Fibroblast of the aortic adventitia (primary cell): ENCODE measurements around the genes MRPL44 and CCDC195.

- CAGE, long polyA plus RNA = no peak
Measured at GRCh38 chr2:222789133-222789672, 71.6 kb upstream of the ACSL3 start.

- CAGE, long polyA plus RNA = no peak
Measured at GRCh38 chr2:222871183-222871724, 10.4 kb downstream of the ACSL3 start.

GRCh38 chr2:222879186-222879842 is 18.5 kb downstream of the ACSL3 start:
- CAGE, long polyA plus RNA = no peak

DNA sequence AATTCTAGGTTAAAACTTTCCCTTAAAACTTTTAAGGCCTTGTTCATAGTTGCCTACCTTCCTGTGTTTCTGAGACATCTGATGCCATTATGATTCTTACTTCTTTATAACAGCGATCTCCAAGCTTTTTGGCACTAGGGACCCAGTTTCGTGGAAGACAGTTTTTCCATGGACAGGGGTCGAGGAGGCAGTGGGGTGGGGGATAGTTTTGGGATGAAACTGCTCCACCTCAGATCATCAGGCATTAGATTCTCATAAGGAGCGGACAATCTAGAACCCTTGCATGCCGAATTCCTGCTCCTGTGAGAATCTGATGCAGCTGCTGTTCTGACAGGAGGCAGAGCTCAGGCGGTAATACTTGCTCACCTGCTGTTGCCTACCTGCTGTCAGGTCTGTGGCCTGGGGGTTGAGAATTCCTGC is 21.5 kb downstream of the ACSL3 start:
- CAGE, long polyA plus RNA = no peak

GRCh38 chr2:222912193-222912480 is 51.3 kb downstream of the ACSL3 start:
- CAGE, long polyA plus RNA = no peak

DNA sequence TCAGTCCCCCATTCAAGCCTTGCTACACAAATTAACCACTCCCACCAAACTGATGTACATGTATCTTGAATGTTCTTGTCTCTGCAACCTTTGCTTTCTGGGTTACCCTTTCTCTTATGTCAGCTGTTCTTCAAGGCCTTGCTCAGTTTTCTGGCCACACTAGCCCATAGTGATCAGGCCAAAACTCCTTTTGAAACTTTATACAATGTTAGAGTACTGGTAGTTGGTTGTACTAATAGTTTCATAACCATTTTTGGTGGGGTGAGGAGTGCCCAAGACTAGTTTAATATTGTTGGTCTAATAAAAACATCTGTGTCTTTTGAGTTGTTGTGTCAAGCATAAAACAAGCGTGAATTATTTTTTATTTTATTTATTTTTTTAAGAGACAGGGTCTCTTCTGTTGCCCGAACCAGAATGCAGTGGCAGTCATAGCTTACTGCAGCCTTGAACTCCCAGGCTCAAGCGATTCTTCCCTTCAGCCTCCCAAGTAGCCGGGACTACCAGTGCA is 74.0 kb downstream of the ACSL3 start:
- CAGE, long polyA plus RNA = no peak

- CAGE, long polyA plus RNA = no peak
Measured at GRCh38 chr2:223047343-223047889, 4.6 kb upstream of the KCNE4 start.

DNA sequence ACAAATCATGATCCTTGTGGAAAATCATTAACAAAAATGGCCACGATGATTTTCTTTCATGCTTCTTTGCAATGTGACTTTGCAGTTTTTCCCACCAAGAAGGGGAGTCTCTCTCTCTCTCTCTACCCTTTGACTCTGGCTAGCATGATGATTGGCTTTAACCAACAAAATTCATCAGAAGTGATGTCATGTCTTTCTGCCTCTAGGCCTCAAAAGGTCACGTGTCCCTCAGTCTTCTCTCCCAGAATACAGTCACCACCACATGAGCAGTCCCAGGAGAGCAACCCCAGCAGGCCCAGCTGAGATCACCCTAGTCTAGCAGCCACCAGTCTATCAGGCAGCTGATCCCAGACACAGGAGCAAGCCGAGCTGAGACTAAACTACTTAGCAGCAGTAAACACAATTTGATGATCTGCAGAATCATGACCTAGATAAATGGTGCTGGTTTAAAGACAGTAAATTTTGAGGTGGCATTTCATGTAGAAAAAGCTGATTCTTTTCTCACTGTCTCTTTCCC is 132.8 kb downstream of the SCG2 start:
- CAGE, long polyA plus RNA = no peak

- CAGE, long polyA plus RNA = no peak
Measured at GRCh38 chr2:223611073-223611459, 8.9 kb upstream of the SCG2 start.

DNA sequence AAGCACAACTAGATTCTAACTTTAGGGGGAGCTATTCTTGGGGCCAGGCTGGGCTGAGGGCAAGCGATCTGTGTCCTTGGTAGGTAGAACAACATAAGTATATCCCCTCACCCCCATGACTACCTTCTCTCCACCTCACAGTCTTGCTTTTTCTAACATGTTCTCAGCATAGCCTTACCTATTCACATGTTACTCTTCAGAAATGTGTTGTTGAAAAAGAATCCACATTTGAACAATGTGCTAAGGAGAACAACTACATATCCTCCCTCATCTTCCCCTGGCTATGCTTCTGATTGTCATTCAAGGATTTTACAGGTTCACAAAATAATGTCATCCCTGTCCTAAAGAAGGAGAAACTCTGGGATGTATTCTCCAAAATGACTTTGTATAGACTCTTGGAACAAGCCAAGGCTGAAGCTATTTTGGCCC is 96.3 kb upstream of the SCG2 start:
- CAGE, long polyA plus RNA = no peak

DNA sequence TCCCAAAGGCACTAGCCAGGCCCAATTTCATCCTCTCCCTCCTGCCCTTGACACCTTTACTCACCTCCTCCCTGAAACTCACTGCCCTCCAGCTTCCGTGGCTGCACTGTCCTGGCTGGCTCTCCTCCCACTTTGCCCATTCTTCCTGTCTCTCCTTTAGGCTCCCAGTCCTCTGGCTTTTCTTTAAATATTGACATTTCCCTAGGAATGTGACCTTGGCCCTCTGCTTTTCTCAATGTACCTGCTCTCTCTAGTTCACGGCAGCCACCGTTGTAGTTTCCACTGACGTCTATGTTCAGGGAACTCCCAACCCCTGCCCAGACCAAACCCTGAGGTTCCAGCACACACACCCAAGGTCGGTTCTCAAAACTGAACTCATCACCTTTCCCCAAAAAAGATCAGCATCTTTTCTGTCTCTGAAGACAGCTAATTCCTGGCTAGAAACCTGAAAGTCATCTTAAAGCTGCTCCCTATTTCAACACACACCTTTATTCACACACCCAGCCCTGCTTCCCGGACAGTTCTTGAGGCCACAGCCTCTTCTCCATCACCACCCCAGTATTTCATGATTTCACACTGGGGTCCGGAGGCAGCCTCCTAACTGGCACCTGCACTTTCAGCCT is 36.6 kb downstream of the WDFY1 start:
- CAGE, long polyA plus RNA = no peak

DNA sequence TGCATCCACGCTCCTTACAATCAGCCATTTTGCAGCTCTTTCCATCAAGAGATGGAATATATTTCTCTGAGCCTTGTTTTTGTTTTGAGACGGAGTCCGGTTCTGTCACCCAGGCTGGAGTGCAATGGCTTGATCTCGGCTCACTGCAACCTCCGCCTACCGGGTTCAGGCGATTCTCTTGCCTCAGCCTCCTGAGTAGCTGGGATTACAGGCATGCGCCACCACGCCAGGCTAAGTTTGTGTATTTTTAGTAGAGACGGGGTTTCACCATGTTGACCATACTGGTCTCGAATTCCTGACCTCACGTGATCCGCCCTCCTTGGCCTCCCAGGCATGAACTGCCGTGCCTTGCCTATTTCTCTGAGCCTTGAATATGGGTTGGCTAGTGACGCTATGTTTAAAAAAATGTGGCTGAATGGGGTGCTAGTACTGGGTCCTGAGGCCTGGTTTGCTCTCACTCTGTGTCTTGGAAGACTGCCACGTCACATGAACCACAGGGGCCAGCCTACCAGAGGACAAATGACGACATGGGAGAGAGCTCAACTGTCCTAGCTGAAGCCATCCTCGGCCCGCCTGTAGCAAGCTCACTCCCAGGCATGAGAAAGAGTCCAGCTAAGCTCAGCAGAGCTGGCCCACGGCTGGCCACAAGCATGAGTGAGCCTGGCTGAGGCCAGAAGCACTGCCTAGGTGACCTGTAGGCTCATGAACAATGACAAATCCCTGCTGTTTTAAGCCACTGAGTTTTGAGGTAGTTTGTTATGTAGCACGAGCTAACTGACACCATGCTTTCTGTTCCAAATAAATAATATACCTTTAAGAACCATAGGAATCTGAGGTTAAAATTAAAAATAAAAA is 14.6 kb downstream of the WDFY1 start:
- CAGE, long polyA plus RNA = no peak

GRCh38 chr2:223941848-223942230 is 3.3 kb downstream of the WDFY1 start:
- CAGE, long polyA plus RNA = no peak

DNA sequence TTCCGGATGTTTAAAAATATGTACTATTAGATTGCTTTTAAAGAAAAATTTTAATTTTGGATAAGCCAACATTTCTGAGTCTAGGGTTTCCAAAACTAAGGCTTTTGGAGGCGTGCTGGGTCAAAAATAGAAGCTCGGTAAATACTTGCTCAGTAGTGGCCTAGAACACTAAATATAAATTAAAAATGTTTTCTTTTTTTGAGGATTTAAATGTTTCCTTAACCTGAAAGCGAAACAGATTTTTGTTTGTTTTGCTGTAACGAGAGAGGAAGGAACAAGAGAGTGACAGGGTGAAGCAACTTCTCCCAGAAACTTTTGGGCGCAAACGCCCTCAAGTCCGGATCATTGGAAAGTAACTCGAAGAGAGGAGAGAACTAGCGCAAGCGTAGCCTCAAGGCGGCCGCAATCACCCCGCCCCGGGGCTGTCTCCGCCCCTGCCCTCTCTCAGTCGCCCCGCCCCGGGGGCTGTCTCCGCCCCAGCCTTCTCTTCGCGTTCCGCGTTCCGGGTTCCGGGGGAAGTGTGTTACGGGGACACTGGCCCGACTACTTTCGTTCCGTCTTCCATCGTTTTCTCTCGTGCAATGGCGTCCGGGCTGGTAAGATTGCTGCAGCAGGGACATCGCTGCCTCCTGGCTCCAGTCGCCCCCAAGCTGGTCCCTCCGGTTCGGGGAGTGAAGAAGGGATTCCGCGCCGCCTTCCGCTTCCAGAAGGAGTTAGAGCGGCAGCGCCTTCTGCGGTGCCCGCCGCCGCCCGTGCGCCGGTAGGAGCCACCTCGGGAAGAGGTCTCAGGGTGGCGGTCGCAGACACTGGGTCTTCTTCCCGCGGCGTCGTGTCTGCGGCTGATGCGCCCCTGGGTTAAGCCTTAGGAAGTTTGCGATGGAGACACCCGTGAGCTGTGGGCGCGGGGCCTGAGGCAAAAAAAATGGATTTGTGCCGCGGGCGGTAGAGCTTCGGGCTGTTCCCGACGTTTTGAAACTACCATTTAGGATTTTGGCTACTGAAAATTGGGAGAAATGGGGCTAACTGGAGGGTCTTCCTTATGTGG is at the start of gene MRPL44:
Gene MRPL44, plus strand, starts transcription at position 572 of the 1,045 bp plus-strand sequence.
- CAGE, long polyA plus RNA = no peak

- CAGE, long polyA plus RNA = no peak
Measured at GRCh38 chr2:223975108-223975932, 18.1 kb downstream of the MRPL44 start.

- CAGE, long polyA plus RNA = no peak
Measured at GRCh38 chr2:224211644-224212176, 172.6 kb upstream of the SERPINE2 start.

DNA sequence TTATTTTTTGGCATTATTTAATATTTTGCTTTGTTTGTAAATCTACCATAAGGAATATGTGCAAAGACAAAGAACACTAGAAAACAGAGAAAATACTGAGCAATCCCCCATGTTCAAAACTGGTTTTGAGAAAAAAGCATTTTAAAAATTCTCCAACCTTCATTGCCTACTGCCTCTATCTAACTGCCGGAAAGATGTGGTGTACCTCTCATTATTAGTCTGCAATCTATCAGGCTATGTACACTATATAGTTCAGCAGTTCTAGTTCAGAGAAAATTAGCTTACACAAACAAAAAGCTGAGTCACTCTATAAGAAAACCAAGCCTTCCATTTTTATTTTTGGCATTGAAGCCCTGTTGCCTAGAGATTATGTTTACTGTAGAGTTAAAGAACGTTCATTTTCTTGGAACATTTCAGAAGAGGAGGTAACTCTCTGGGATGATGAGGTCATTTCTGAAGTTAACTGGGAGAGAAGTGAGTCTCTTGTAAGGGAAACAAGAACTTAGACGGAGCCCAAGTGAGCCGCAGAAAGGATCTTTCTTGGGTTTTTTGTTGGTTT is 133.5 kb downstream of the FAM124B start:
- CAGE, long polyA plus RNA = no peak

GRCh38 chr2:224553939-224554835 is 31.0 kb downstream of the CUL3 start:
- CAGE, long polyA plus RNA = no peak

DNA sequence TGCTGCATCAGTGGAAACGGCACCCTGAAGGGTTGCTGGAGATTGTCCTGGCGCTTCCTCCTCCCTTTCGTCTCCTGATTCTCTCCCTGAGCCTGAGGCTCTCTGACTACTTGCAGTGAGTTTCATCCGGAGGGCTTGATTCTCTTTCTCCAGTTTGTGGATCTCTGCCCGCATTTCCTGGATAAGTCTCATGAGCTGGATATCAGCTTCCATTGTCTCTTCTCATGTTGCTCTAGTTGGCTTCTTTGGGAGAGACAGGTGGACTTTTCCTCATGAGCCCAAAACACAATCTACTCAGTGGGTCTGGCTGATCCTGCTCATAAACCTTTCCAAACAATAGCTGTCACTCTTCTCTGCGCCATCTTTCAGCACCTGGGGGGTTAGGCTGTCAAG is at the start of gene CCDC195:
Gene CCDC195, minus strand, starts transcription at position 213 of the 393 bp plus-strand sequence.
- CAGE, long polyA plus RNA = no peak

- CAGE, long polyA plus RNA = no peak
Measured at GRCh38 chr2:224943028-224943358, 99.3 kb downstream of the DOCK10 start.